Fibroblast of the aortic adventitia (primary cell): Measurements from ENCODE around the genes FSCB and C14orf28.

DNA sequence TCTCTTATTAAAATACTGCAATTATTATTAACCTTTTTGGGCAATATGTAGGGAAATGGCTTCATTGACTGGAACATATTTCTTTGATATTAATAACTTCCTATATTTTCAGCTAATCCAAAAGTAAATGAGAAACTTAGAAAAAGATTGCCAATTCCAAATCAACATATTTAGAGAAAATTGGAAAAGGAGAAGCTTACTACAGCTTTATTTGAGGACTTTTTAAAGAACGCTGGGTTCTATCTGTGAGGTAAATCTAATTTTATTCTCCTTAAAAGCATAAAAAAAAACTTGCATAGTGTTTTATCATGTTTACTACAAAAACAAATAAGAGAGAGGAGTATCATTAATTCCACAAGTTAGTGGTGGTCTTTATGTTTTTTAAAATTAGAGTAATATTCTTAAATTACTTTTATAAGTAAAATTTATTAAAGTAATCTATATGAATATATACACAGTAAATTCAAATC, 49.3 kb downstream of the MIPOL1 start:
- CAGE, long polyA plus RNA: no peak

DNA sequence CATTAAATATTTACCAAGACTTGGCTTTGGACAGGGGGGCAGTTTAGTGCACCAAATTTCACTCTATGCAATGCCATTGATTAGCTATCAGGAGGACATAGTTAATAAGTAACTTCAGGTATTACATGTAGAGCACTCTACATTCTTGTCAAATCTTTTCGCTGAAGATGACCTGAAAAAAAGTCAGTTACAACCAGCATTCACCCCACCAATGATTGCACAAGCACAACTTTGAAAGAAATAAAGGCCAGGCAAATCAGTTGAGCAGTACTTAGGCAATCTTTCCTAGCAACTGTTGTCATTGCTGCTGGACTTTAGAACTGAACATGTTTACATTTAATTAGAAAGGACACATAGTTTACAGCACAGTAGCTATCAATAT, 128.6 kb downstream of the FOXA1 start:
- CAGE, long polyA plus RNA: no peak

DNA sequence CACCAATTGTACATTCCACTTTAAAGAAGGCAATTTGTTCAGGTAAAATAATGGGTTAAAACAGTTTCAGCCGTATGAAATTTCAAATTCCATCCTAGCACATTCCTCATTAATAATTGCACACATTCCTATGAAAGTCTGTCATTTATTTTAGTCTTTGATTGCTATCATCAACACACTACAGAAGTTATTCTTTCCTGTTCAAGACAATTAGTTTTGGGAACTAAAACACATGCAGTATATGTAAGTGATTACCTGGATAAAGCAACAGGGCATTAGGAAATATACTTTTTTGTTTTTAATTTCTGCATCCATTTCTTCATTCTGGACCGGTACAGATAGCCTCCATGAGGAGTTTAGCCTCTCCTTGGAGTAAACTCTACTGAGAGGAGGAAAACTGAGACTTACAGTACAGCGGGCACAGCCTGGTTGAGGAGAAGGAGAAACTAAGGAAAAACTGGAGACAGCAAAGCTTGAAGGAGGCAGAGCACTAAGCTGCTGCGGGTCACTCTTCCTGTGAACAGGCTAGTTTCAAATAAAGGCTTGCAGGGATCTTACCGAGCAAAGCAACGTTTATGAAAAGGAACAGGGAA, 518 bp upstream of the SSTR1 start:
- CAGE, long polyA plus RNA: no peak

DNA sequence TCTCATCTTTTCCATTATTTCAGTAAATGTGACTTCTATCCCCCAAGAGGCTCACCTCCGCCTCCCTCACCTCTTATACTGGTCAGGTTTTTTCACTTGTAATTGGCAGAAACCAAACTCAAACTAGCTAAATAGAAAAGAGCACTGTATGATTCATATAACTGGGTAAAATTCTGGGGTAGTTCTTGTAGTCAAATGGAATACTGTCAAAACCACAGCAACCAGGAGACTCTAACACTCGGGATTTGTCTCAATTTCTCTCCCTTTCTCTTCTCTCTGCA, 14.9 kb upstream of the CLEC14A start:
- CAGE, long polyA plus RNA: no peak

GRCh38 chr14:38405700-38406351, 149.9 kb upstream of the CLEC14A start:
- CAGE, long polyA plus RNA: no peak

DNA sequence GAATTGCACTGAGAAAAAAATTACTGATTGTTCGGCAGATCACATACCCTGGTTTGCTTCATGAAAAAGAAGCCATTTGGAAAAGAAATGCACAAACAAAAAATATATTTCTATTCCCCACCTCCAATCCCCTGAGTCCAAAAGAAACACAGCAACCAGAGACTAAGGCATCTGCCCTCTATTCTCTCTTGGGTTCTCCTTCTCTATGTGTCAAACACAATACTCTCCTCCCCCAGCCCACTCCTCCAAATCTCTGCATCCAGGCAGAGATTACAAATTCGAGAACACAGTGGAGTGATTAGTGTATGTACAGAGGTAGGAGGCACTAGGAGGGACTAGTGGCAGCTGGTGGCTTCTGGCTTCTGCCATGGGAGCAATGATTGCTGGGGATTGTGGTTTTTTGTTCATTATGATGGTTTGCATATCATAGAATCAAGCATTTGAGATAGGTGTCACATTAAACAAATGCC, 100.3 kb downstream of the SEC23A start:
- CAGE, long polyA plus RNA: no peak

GRCh38 chr14:41605169-41605749, 1.4 kb upstream of the LRFN5 start:
- CAGE, long polyA plus RNA: no peak

DNA sequence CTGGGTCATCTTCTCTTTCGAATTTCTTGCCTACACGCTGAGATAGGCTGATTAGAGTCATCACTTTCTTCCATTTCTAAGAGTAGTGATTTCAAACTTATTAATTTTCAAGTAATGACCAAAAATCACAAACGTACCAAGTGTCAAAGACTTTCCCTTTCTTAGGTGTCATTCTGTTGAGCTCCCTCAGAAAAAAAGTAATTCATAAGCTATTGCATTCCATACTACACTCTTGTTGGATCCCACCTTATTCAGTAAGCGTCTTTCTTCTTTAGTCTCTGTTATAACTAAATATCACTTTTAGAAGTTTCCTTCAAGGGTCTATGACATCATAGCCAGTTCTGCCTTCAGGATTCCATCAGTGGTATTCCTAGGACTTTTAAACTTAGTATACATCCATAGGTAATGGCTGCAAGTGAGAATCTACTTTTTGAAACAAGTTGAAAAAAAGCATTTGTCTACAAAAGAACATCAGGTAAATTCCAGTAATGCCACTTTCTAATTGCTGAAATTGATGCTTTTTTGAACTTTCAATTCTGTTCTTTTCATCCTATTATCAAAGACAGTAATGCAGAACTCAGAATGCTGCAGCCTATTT, at the start of gene FSCB:
TSS of gene FSCB (minus strand) at position 289 of the 598 bp plus-strand sequence.
- CAGE, long polyA plus RNA: no peak

GRCh38 chr14:44798361-44798897, 98.6 kb upstream of the C14orf28 start:
- CAGE, long polyA plus RNA: no peak

- CAGE, long polyA plus RNA: no peak
These were observed at the start of gene C14orf28 for GRCh38 chr14:44896720-44898105. C14orf28 (plus strand) TSS chr14:44897275.

- CAGE, long polyA plus RNA: no peak
These were observed 18.8 kb downstream of the TOGARAM1 start for GRCh38 chr14:44980709-44981367.

DNA sequence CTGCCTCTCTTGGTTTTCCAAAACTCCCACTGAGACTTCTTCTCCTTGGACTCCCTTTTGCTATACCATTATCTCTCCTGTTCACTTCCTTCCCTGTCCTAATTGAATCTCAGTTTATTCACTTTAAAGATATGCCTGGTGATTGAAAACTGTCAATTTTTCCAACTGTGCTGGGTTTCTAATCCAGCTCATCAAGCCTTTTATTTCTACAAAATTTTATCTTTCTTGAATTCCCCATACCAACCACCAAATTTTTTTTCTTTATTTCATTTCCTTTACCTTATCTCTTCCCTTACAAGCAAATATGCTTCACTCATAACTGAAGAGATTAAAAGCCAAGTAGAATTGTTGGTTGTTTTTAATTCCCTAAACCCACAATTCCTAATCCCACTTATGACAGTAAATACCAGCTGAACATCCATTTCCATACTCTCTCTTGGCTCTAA, 46.2 kb downstream of the MIS18BP1 start:
- CAGE, long polyA plus RNA: no peak

- CAGE, long polyA plus RNA: no peak
These were observed 20.6 kb downstream of the MIS18BP1 start for GRCh38 chr14:45232389-45232882.

DNA sequence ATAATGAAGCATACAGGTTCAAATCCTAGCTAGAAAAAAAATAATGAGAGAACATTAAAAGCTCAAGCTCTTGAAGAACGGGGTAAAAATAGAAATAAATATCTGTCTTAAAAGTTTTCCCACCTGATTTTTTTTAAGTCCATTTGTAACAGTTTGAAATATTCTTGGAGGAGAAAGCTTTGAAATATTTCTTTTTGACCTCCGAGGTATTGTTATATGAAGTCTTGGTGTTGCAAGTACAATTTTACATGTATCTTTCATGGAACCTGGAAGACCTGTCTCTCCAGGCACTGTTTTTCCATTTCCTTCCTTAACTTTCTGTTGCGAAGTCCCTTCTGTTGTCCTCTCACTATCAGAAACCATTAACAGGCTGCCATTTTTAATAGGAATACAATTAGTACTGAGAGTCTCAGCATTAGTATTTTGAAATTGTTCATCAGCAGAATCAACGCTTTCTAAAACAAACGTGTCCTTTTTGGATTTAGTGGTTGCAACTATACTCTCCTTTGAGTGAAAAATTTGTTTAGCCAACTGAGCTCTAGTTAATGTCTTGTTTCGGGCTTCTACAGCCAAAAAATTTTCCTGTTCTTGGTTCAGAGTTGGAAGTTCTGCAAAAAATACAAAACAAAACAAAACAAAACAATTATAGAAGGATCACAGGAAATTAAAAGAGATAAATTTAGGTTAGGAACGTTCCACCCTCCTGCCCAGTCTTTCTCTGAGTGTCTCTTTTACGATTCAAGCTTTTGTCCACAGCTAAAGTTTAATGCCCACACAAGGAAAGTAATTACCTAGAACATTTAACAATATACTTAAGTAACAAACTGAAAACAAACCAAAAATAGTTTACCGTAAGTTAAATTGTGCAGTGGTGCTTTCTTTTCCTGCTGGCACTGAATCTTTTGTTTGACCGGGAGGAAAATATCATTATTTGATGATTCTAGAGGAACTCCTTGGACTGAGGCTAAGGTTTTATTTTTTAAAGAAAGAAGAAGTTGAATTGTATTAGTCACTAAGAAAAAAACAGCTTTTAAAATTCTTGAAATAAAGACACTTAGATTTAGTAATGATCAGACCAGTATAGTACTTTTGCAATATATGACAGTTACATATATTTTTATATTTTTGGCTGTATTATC, 10.7 kb downstream of the MIS18BP1 start:
- CAGE, long polyA plus RNA: no peak

GRCh38 chr14:45367366-45367565, 114.3 kb upstream of the MIS18BP1 start:
- CAGE, long polyA plus RNA: no peak

- CAGE, long polyA plus RNA: no peak
These were observed 453.0 kb upstream of the RPL10L start for GRCh38 chr14:47104505-47105084.

DNA sequence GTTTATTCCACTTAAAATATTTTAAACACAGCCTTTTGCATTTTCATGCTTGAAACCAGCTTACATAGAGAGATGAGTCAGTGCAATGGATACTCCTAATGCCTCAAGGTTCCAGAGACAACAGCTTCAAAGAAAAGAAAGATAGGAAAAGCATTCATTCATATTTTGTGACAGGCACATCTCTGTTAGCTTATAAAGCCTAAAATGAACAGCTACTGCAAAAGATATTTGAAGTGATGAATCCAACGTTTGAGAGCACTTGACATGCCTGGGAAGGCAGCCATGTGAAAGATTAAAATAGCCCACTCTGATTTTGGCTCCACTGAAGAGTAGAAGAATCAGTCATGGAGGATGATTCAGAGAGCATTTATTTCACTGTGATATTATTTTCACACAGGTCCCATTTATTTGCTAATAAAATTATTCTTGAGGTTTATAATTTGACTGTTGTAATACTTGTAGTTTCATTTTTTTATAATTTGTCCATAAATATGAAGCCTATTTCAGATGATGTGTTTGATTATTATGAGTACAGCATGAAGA, 814.4 kb downstream of the RPS29 start:
- CAGE, long polyA plus RNA: no peak

- CAGE, long polyA plus RNA: no peak
These were observed 685.9 kb downstream of the RPS29 start for GRCh38 chr14:48900328-48900658.

GRCh38 chr14:49577240-49578029, 8.7 kb downstream of the RPS29 start:
- CAGE, long polyA plus RNA: no peak

GRCh38 chr14:49581099-49582006, 4.8 kb downstream of the RPS29 start:
- CAGE, long polyA plus RNA: no peak